ENCODE measurements around a stretch of chr10.

- PRO-cap = no peak
CAGE:
- cytosol, long polyA minus RNA = no peak
- cytosol, long polyA plus RNA = no peak
- long polyA plus RNA = no peak
- nucleus, long polyA minus RNA = no peak
- nucleus, long polyA plus RNA = no peak
Observed at GRCh38 chr10:71658877-71659403, 60.6 kb downstream of the C10orf105 start.

DNA sequence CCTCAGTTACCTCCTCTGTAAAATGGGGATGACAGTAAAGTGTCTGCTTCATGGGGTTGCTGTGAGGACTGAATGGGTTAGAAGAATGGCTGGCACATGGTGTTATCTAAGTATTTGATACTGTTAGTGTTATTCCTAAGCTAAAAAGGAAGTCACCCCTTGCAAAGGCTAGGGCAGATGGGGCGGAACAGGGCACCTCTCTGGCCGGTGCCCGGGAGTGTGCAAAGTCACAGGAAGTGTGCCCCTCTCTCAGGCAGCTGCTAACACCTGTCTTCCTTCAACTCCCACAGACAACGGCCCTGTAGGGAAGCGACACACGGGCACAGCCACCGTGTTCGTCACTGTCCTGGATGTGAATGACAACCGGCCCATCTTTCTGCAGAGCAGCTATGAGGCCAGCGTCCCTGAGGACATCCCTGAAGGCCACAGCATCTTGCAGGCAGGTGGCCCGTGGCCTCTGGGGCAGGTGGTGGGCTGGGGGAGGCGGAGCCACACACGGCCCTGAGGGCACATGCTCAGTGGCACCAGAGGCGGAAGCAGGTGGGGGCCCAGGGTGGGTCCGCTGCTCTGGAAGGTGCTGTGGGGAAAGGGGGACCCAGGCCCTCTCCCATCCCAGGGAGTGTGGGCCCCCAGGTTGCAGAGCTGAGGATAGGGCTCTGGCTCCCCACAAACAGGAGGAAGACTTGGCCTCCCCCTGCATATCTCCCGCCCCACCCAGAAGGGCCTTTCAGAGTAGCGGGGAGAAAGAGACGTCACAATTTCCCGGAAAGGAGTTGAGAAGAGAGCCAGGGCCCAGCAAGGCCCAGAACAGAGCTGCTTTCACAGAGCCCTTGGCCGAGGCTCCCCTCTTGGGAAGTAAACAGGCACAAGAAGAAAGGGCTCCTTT, 7.0 kb downstream of the C10orf105 start:
- PRO-cap = no peak
CAGE:
- cytosol, long polyA minus RNA = no peak
- cytosol, long polyA plus RNA = no peak
- long polyA plus RNA = no peak
- nucleus, long polyA minus RNA = no peak
- nucleus, long polyA plus RNA = no peak

DNA sequence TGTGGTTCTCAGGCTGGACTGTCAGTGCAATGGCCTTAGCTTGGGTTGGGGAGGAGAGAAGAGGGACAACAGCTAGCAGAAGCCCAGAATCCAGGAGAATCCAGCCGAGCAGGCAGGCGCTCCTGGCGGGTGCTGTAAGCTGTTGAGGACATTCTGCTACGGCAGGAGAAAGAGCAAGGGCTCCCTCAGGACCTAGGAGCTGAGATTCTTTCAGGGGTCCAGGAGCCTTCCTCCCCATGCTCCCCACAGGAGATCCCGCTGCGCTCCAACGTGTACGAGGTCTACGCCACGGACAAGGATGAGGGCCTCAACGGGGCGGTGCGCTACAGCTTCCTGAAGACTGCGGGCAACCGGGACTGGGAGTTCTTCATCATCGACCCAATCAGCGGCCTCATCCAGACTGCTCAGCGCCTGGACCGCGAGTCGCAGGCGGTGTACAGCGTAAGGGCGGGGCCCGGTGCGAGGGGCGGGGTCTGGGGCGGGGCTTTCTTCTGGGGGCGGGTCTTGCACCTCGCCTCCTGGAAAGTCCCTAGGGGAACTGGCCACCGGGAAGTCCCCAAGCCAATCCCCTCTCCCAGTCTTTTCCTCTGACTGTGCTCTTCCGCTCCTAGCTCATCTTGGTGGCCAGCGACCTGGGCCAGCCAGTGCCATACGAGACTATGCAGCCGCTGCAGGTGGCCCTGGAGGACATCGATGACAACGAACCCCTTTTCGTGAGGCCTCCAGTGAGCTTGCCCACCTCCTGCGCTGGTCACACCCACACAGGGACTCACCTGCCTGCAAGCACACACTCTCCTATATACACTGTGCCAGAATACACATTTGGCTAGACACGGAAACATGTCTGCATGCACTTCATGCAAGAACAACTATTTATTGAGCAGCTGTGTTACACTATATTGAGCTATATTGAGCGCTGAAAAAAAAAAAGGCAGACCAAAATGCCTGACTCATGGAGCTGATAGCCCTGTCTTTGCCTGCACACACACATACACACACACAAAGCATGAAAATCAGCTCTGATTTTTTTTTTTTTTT, 32.6 kb upstream of the VSIR start:
- PRO-cap = no peak
CAGE:
- cytosol, long polyA minus RNA = no peak
- cytosol, long polyA plus RNA = no peak
- long polyA plus RNA = no peak
- nucleus, long polyA minus RNA = no peak
- nucleus, long polyA plus RNA = no peak

DNA sequence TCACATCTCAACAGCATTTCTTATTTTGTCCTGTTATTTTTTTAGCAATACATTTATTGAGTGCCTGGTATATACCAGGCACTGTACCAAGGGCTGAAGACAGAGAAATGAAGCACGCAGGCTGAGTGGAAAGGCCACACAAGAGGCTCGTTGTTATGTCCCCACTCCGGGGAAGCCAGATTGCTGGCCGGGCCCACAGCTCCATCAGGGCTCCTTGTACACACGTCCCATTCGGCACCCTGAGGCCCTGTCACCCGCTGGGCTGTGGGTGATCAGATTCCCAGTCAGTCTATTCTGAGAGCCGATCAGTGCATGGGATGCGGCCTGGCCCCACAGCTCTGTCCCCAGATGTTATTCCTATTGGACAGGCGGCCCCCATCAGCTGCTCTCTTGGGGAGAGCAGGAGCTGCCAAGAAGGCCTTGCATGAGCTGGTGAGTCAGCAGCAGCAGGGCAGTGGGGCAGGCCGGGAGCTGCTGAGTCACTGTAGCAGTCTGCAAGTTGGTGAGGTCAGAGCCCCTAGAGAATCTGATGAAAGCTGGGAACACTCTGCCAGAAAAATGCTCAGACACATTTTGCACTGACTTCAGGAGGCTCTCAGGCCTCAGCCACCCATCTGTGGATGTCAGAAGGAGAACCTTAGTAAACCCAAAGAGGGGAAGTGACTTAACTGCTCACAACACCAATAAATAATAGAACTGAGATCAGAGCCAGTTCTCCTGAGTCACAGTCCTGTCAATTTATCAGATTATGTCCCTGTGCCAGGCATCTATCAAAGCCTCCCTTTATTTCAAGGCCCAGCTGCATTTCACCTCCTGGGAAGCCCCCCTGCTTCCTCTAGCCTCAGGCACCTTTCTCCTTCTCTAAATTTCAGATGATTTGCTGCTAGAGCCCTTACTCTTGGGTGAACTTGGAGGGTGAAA, 9.4 kb upstream of the PSAP start:
- PRO-cap = bidirectional peak, plus-strand start at position 520 of the sequence, minus-strand start at position 296 of the sequence
CAGE:
- cytosol, long polyA minus RNA = no peak
- cytosol, long polyA plus RNA = no peak
- long polyA plus RNA = no peak
- nucleus, long polyA minus RNA = no peak
- nucleus, long polyA plus RNA = no peak

DNA sequence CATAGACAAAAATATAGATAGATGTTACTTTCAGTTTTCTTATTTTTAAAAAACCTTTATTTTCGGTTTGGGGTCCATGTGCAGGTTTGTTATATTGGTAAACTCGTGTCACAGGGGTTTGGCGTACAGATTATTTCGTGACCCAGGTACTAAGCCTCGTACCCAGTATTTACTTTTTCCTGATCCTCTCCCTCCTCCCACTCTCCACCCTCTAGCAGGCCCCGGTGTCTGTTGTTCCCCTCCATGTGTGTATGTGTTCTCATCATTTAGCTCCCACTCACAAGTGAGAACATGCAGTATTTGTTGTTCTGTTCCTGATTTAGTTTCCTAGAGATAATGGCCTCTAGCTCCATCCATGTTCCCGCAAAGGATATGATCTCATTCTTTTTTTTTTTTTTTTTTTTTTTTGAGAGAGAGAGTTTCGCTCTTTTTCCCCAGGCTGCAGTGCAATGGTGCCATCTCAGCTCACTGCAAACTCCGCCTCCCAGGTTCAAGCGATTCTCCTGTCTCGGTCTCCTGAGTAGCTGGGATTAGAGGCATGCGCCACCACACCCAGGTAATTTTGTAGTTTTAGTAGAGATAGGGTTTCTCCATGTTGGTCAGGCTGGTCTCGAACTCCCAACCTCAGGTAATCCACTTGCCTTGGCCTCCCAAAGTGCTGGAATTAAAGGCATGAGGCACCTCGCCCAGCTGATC, 52.6 kb upstream of the PSAP start:
- PRO-cap = no peak
CAGE:
- cytosol, long polyA minus RNA = no peak
- cytosol, long polyA plus RNA = no peak
- long polyA plus RNA = no peak
- nucleus, long polyA minus RNA = no peak
- nucleus, long polyA plus RNA = no peak

GRCh38 chr10:71921429-71922230, 42.6 kb upstream of the CHST3 start:
- PRO-cap = no peak
CAGE:
- cytosol, long polyA minus RNA = no peak
- cytosol, long polyA plus RNA = no peak
- long polyA plus RNA = no peak
- nucleus, long polyA minus RNA = no peak
- nucleus, long polyA plus RNA = no peak

DNA sequence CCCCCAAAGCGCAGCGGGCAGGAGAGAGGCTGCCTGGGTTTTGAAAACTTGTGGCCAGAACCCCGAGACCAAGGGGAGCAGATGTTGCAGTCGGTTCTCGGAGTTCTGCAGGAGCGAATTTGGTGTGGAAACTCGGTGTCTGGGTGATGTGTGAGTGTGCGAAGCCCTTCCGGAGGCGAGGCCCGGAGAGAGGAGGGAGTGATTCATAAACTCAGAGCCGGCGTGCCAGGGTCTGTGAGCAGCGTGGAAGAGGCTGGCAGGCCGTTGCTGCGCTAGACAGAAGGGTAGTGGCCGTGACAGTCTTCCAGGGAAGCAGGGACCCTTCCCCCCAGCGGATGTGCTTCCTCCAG, 887 bp downstream of the CHST3 start:
- PRO-cap = bidirectional peak, plus-strand start at position 214 of the sequence, minus-strand start at position 121 of the sequence
CAGE:
- cytosol, long polyA minus RNA = no peak
- cytosol, long polyA plus RNA = no peak
- long polyA plus RNA = no peak
- nucleus, long polyA minus RNA = no peak
- nucleus, long polyA plus RNA = no peak

DNA sequence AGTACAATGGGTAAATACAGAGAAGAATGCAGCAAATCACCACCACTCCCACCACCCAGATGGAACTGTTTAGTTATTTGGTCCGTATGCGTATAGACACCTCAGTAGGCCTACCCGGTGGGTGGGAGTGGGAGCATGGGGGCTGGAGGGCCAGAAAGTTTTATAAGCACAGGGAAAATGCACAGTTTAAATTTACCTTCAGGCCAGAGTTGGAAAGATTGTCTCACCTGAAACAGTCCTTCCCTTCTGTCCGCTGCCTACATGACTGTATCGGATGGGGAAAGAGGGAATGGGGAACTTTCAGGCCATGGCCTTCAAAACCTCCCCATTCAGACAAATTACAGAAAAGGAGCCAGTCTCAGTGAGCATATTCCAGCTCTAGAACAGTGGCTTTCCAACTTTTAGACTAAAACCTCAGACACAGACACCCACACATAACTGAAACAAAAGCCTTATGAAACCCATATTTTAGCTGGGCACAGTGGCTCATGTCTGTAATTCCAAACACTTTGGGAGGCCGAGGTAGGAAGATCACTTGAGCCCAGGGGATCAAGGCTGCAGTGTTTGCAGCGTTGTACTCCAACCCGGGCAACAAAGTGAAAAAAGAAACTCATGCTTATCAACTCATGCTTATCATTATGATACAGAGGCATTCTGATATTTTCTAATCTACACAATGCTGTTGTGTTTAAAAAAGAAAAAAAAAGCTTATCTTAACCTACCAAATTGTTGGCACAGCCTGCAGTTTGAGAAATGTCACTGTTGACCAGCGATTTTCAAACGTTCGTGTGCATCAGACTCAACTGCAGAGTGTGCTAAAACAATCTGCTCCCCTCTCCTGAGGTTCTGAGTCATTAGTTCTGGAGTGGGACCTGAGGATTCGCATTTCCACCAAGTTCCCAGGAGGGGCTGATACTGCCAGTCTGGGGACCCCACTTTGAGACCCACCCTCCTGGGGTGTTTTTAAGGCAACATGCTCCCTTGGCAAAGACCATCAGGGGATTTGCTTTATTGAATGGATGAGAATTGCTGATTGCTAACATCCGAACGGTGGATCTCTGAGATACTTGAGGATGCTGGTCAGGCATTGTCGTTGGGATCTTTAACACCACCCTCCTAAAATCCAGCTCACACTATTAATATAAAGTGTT, 15.9 kb downstream of the CHST3 start:
- PRO-cap = bidirectional peak, plus-strand start at position 857 of the sequence, minus-strand start at position 598 of the sequence
CAGE:
- cytosol, long polyA minus RNA = no peak
- cytosol, long polyA plus RNA = no peak
- long polyA plus RNA = no peak
- nucleus, long polyA minus RNA = no peak
- nucleus, long polyA plus RNA = no peak

DNA sequence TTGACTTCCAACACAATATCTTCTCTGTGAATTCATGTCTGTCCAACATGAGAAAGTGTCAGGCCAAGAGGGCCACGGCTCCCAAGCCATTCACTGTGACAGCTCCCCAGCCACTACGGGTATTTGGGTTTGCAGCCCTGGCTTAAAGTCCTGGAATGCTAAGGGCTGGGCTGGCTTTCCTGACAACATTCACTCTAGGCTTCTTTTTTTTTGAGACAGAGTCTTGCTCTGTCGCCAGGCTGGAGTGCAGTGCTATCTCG, 53.3 kb downstream of the CHST3 start:
- PRO-cap = no peak
CAGE:
- cytosol, long polyA minus RNA = no peak
- cytosol, long polyA plus RNA = no peak
- long polyA plus RNA = no peak
- nucleus, long polyA minus RNA = no peak
- nucleus, long polyA plus RNA = no peak

GRCh38 chr10:72081713-72082715, 6.3 kb downstream of the SPOCK2 start:
- PRO-cap = no peak
CAGE:
- cytosol, long polyA minus RNA = no peak
- cytosol, long polyA plus RNA = no peak
- long polyA plus RNA = no peak
- nucleus, long polyA minus RNA = no peak
- nucleus, long polyA plus RNA = no peak

DNA sequence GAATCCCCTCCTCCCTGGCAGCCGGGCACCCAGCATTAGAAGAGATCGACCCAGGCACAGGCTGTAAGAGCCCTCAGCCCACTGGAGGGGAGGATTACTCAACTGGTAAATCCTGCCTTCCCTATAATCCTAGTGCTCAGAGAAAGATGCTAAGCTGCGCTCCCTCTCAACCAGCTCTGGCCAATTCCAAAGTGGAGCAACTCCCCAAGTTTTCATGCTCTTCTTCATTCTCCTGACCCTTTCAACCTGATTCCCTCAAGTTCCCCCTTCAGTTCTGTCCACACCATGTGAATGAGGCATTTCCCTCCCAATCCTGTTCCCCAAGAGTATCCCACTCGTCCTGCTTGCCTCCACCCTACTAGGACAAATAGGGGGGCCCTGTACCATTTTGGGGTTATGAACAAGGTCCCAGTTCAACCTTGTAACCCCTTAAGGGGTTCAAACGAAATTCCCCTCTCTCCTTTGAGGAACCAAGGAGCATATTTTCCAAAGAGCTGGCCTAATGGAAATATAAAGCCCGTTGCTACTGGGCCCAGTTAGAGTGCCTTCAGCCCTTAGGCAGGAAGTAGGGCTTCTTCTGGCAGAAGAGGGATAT, 3.0 kb downstream of the SPOCK2 start:
- PRO-cap = no peak
CAGE:
- cytosol, long polyA minus RNA = no peak
- cytosol, long polyA plus RNA = no peak
- long polyA plus RNA = no peak
- nucleus, long polyA minus RNA = no peak
- nucleus, long polyA plus RNA = no peak

DNA sequence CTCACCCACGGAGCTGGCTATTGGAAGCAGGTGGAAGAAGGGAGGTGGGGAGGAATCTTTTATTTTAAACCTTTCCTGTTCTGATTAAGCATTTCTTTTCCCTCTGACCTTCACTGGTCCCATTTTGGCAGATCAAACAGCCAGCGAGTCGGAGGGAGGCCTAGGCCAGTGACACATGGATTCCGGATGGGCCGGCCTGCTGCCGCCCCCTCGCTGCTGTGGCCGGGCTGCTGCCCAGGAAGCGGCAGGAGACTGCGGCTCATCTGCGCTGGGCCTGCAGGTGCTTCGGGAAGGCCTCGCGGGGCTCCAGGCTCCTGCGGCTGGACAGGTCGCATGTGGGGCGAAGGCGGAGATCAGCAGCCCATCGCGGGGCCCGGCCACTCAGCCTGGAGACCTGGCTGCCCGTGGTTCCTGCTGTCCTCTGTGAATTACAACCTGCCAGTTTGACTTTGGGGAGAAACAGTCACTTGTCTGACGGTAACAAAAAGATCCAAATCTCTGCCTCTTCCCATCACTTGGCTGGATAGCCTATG, 1.9 kb downstream of the SPOCK2 start:
- PRO-cap = no peak
CAGE:
- cytosol, long polyA minus RNA = no peak
- cytosol, long polyA plus RNA = no peak
- long polyA plus RNA = no peak
- nucleus, long polyA minus RNA = no peak
- nucleus, long polyA plus RNA = no peak

- PRO-cap = no peak
CAGE:
- cytosol, long polyA minus RNA = no peak
- cytosol, long polyA plus RNA = no peak
- long polyA plus RNA = no peak
- nucleus, long polyA minus RNA = no peak
- nucleus, long polyA plus RNA = no peak
Observed at GRCh38 chr10:72123717-72124027, 35.3 kb upstream of the SPOCK2 start.

- PRO-cap = no peak
CAGE:
- cytosol, long polyA minus RNA = no peak
- cytosol, long polyA plus RNA = no peak
- long polyA plus RNA = no peak
- nucleus, long polyA minus RNA = no peak
- nucleus, long polyA plus RNA = no peak
Observed at GRCh38 chr10:72249369-72249568, 24.5 kb upstream of the DDIT4 start.

- PRO-cap = no peak
CAGE:
- cytosol, long polyA minus RNA = no peak
- cytosol, long polyA plus RNA = no peak
- long polyA plus RNA = no peak
- nucleus, long polyA minus RNA = no peak
- nucleus, long polyA plus RNA = no peak
Observed at GRCh38 chr10:72257091-72257443, 16.7 kb upstream of the DDIT4 start.

- PRO-cap = no peak
CAGE:
- cytosol, long polyA minus RNA = no peak
- cytosol, long polyA plus RNA = no peak
- long polyA plus RNA = no peak
- nucleus, long polyA minus RNA = no peak
- nucleus, long polyA plus RNA = no peak
Observed at GRCh38 chr10:72274126-72274477, 378 bp downstream of the DDIT4 start.

- PRO-cap = bidirectional peak, plus-strand start at chr10:72325558, minus-strand start at chr10:72325434
CAGE:
- cytosol, long polyA minus RNA = no peak
- cytosol, long polyA plus RNA = no peak
- long polyA plus RNA = no peak
- nucleus, long polyA minus RNA = no peak
- nucleus, long polyA plus RNA = no peak
Observed at GRCh38 chr10:72325110-72325900, 29.4 kb downstream of the DNAJB12 start.

- PRO-cap = unidirectional peak, plus-strand start at chr10:72326785
CAGE:
- cytosol, long polyA minus RNA = no peak
- cytosol, long polyA plus RNA = no peak
- long polyA plus RNA = no peak
- nucleus, long polyA minus RNA = no peak
- nucleus, long polyA plus RNA = no peak
Observed at GRCh38 chr10:72326504-72327378, 28.0 kb downstream of the DNAJB12 start.

DNA sequence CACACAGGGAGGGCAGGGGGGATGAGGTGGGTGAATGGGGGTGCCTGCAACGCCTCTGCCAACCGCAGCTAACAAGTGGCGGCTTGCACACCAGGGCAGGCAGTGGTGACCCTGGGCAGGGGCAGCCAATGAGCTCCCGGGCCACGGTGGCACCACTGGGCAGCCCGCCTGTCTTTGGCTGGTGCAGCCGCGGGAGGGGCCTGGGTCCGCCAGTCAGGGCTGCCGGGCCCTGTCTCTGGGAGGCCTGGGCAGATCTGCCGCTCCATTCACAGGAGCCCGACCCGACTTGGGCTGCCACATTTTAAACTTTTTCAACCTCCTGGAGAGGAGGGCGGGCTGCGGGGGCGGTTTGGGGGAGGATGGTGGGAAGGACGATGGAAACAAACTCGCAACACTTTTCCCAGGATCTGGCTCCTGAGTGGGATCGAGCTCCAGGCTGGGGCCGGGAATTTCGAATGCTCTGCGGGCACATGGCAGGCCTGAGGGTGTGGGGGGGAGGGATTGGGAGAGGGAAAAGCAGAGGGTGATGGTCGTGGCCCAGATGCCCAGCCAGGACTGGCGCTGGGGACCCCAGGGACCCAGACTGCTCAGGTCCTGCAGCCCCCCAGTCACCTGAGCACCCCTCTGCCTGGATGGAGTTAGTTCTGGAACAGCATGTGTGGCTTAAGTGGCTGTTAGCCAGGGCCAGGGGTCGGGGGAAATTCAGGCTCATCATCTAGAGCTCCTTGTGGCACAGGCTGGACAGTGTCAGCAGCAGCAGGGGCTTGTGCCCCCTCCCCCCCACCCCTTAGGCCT, 22.5 kb downstream of the DNAJB12 start:
- PRO-cap = bidirectional peak, plus-strand start at position 212 of the sequence, minus-strand start at position 73 of the sequence
CAGE:
- cytosol, long polyA minus RNA = no peak
- cytosol, long polyA plus RNA = no peak
- long polyA plus RNA = no peak
- nucleus, long polyA minus RNA = no peak
- nucleus, long polyA plus RNA = no peak

- PRO-cap = no peak
CAGE:
- cytosol, long polyA minus RNA = no peak
- cytosol, long polyA plus RNA = no peak
- long polyA plus RNA = no peak
- nucleus, long polyA minus RNA = no peak
- nucleus, long polyA plus RNA = no peak
Observed at GRCh38 chr10:72336092-72337090, 18.3 kb downstream of the DNAJB12 start.

Data from endothelial cell of umbilical vein (primary cell).